Stomach (tissue), 7 donors: ENCODE measurements around a stretch of chr5.

- PRO-cap = no peak
- RAMPAGE, long total RNA, 5 experiments = no peak in any of the 5 experiments
- RRBS = 80% methylated on average over 2 of the region's 16 CpGs
Measured at GRCh38 chr5:157271511-157272407, 5.8 kb downstream of the CYFIP2 start.

DNA sequence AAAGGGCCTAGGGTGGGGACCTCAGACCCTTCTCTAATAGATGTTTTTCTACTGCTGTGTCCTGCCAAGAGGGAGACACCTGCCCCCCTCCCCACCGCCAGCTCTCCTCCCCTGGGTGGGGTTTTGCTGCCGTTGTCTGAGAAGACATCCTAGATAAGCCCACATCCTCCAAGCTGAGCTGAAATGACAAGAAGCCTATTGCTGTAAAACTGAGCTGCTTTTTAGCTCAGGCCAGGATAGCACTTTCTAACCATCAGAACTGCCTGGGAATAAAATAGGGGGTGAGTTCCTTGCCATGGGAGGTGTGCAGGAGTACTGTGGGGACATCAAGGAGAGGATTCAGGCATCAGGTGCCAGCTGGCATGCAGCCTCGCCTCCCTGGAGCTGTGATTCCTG, 37.8 kb downstream of the CYFIP2 start:
- PRO-cap = no peak
- RAMPAGE, long total RNA, 5 experiments = no peak in any of the 5 experiments
- RRBS = no CpG with 5 or more reads among the region's 3 CpGs

DNA sequence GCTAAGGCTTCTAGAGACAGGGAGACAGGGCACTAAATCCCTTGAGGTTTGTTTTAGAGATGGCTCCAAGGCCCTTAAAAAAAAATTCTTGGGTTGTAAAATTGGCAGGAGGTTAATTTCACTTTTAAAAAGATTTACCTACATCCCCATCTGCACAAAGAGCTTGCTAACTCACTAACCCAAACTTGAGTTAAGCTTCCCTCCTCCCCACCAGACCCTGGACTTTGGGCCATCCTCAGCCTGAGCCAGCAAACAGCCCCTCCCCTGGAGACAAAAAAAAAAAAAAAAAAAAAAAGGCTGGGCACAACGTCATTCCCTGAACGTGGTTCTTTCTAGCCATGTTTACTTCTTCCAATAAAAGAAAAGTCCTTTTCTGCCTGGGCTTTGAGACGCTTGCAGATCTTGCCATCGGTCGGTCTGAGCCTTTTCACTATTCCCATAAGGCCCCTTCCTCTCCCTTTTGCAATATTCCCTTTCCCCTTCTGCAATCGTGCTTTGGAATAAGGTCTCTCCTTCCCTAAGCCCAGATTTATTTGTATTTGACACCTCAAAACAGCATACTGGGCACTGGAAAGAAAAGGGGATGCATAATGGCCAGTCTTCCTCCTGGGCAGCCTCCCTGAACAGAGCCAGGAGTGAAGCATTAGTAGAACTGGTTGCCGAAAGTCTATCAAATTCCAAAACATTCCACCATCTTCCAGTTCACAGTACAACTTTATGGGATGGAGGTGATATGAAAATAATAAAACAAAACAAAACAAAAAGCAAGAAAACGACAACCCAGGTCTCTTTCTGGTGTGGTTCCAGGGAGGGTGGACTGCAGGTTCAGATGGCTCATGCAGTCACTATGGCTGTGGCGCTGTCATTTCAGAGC, 18.2 kb downstream of the NIPAL4 start:
- PRO-cap = no peak
- RAMPAGE, long total RNA, 5 experiments = no peak in any of the 5 experiments
- RRBS = no CpG with 5 or more reads among the region's 9 CpGs

DNA sequence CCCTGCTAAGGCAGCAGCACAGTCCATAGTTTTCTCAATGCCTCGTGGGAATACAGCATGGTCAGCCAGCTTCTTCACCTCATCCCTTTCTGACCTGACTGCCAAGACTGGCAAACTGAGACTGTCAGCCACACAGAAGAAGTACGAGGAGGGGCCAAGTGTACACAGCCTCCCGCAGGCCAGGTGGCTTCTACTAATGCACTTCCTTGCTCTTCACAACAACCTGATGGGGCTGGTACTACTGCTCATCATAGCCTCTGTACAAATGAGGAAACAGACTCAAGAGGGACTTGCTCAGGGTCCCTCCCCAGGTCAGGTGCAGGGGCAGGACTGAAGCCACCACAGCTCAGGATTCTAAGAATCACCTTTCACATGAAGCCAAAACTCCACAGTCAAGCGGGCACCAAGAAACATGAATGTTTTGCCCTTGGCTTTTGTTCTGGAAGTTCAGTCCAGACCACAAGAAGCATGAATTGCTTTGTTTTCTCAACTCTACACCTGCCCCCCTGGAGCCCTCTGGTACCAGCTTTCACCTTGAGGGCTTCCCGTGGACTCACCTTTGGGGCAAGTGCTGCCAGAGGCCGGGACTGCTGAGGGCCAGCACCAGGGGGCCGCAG, 21.3 kb downstream of the NIPAL4 start:
- PRO-cap = no peak
- RAMPAGE, long total RNA, 5 experiments = start-site peak on the minus strand in 1 of 5 experiments, centred at position 345 of the sequence, 5 reads per replicate
- RRBS = 84% methylated on average over 2 of the region's 7 CpGs

DNA sequence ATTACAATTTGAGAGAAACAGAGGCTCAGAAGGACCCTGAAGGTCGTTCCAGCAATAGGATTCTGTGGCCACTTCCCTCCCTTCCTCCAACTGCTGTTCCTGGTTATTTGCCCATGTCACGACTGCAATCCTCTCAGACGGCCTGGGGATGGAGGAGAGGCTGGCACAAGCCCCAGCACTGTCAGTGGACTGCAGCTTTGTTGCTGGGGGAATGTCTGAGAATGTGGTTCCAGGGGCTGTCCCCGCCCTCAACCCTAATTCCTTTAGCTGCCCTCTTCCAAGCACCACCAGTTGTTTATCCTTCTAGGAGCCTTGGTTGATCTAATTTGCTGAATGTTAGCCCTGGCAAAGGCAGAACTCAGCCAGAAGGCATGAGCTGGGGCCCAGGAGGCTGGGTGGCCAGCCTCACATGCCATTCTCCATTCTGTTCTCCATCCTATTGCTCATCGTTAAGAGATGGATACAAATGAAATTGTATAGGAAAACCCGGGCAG, 51.6 kb downstream of the ADAM19 start:
- PRO-cap = no peak
- RAMPAGE, long total RNA, 5 experiments = no peak in any of the 5 experiments
- RRBS = no CpG with 5 or more reads among the region's 6 CpGs

- PRO-cap = unidirectional peak, minus-strand start at chr5:157574613
- RAMPAGE, long total RNA, 5 experiments = start-site peak on the plus strand in 1 of 5 experiments, at chr5:157574729-157574822 at its widest, 19 to 28 reads per replicate
- RRBS = 36% methylated on average over 10 of the region's 36 CpGs
Measured at GRCh38 chr5:157574318-157574957, 1.1 kb downstream of the ADAM19 start.

DNA sequence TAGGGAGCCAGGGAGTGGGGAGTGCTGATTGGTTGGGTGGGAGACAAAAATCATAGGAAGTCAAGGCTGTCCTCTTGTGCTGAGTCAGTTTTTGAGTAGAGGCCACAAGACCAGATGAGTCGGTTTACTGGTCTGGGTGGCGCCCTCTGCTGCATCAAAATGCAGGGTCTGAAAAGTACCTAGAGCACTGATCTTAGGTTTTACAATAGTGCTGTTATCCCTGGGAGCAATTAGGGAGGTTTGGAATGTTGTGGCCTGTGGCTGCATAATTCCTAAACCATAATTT, 59.0 kb upstream of the CLINT1 start:
- PRO-cap = no peak
- RAMPAGE, long total RNA, 5 experiments = no peak in any of the 5 experiments
- RRBS = no CpG with 5 or more reads among the region's 2 CpGs

DNA sequence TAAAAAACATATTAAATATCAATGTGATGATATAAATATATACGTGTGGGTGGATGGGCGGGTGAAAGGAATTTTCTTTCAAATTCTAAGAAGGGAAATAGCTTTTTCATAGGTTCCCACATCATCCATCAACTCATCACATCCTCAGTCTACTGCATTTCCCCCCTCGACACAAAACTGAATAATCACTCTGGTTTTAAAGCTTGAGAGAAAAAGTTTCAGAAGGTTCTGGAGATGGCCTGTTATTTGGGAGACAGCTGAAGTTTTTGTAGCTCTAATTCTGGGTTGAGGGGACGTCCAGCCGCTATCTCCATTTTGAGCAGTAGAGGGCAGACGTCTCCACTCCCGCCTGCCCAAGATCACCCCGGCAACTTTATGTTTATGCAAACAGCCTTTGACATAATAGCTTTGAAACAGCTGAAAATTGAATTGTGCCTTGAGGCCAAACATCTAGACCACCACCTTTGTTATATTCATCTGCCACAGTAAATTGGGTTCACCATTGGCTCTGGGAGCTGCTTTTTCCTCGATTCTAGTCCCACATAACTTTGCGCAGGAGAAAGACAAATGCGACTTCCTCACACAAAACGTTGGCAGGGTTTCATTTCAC, 216.3 kb upstream of the CLINT1 start:
- PRO-cap = no peak
- RAMPAGE, long total RNA, 5 experiments = no peak in any of the 5 experiments
- RRBS = no CpG with 5 or more reads among the region's 12 CpGs

DNA sequence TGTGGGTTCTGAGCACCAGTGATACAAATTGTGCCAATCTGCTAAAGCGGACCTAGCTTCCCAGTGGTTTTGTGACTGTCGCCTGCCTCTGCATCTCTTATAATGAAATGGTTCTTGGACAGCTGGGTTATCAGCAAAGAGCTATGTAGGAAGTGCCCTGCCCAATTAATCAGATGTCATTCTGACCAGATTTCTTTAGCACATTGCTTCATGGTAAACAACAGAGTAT, 448.9 kb upstream of the CLINT1 start:
- PRO-cap = no peak
- RAMPAGE, long total RNA, 5 experiments = no peak in any of the 5 experiments
- RRBS = no CpG with 5 or more reads among the region's 2 CpGs

GRCh38 chr5:158698700-158699195, 401.0 kb downstream of the EBF1 start:
- PRO-cap = no peak
- RAMPAGE, long total RNA, 5 experiments = start-site peak on the minus strand in 2 of 5 experiments, at chr5:158698633-158699114 at its widest, 11 to 12 reads per replicate
- RRBS = no CpG with 5 or more reads among the region's 4 CpGs

- PRO-cap = no peak
- RAMPAGE, long total RNA, 5 experiments = no peak in any of the 5 experiments
- RRBS = no CpG with 5 or more reads among the region's 2 CpGs
Measured at GRCh38 chr5:158720802-158721297, 378.9 kb downstream of the EBF1 start.

- PRO-cap = no peak
- RAMPAGE, long total RNA, 5 experiments = no peak in any of the 5 experiments
- RRBS = no CpG with 5 or more reads among the region's 8 CpGs
Measured at GRCh38 chr5:158727195-158727688, 372.5 kb downstream of the EBF1 start.

GRCh38 chr5:159018582-159019270, 81.0 kb downstream of the EBF1 start:
- PRO-cap = no peak
- RAMPAGE, long total RNA, 5 experiments = start-site peak on the minus strand in 1 of 5 experiments, at chr5:159019021-159019057 at its widest, 8 reads per replicate
- RRBS = no CpG with 5 or more reads among the region's 7 CpGs

GRCh38 chr5:159061095-159062107, 38.3 kb downstream of the EBF1 start:
- PRO-cap = no peak
- RAMPAGE, long total RNA, 5 experiments = start-site peak on the minus strand in 1 of 5 experiments, at chr5:159060868-159061960 at its widest, 5 to 6 reads per replicate
- RRBS = no CpG with 5 or more reads among the region's 19 CpGs

DNA sequence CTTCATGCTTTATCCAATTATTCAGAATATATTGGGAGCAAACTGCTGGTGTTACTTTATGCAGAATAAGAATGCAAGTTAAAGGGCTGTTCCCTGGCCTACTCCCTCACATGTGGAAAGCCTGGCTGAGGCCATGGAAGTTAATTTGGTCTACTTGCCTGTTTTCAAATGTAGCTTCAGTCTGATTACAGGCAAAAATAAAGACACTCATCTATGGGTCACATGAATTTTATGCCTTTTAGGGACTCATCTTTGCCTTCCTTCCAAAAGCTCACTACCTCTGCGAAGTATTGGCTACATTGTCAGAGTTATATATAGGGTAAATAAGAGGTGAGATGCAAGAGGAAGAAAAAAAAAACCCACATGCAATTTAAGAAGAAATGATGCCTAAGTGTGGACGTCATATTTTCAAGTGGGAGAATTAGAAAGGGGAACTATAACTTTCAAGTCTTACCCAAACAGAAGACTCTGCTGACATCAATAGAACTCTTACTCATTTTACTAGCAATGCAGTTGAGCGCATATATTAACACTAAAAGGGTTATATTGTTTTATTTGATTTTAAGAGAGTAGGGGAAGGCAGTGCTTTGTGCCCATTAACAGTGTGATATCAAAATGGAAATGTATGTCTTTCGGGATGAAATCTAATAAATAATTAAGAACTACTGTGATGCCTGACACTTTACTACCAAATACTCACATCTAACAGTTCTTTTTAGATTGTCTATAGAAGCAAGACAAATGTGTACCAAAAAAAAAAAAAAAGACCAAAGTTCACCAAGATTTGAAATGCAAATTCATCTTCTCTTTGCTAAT, 15.7 kb downstream of the EBF1 start:
- PRO-cap = no peak
- RAMPAGE, long total RNA, 5 experiments = no peak in any of the 5 experiments
- RRBS = no CpG with 5 or more reads among the region's 4 CpGs

DNA sequence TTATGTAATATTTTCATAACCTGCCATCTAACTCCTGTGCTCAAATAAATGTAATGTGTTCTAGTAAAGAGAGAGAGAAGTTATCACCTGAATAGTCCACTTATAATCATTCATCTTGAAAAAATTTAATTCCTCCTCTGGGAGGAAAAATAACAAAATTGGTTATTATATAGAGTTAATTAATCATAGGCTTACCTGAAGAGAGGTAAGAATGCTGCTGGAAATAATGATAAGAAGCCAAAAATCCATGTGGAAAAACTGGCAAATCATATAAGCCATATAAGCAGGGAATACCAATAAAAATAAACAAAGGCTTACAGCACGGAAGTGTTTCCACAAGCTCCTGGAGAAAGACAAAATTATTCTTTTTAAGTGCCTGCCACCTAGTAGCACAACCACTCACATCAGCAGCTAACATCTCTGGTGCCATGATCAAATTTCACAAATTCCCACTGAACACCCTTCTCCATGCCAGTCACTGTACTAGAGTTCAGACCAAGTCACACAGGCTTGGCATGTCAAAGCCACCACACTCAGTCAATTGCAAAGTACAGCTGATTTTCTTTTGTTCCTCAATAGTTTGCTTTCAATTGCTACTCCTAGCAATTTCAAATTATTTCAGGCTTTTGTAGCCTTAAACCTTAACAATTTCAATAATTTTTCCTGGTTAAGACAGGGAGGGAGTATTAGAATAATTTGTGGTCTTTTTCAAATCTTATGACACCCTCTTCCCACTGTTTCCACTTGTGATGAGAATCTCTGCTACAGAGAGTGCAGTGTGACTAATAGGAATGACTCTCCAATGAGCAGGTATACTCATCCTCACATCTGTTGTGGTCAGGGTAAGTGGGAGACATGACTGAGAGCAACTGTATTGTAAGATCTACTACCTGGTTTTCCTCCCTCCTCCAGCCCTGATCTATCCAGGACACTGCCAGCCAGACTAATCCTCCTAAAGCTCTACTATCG, 46.3 kb downstream of the RNF145 start:
- PRO-cap = no peak
- RAMPAGE, long total RNA, 5 experiments = no peak in any of the 5 experiments
- RRBS = no CpG with 5 or more reads among the region's 2 CpGs

DNA sequence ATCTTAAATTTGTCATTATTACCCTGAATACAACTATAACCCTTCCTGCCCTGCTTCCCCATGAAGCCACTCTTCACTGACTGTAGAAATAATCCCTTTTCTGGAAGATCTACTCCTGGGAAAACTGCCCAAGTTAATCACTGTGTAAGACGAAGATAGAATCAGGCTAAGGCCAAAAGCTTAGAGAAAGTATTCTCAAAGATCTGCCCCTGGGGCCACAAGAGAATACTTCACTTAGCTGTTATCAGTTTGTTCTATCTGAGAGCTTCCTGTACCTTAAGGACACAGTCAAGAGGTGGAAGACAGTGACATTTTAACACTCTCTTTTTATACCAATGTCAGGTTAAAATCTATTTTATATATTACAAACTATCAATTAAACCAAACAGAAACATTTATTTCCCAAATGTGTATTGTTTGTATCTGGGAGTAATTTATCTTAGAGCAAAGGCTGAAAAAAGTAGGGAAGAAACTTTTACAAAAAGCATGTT, 33.8 kb downstream of the RNF145 start:
- PRO-cap = no peak
- RAMPAGE, long total RNA, 5 experiments = start-site peak on the minus strand in 1 of 5 experiments, centred at position 289 of the sequence, 5 reads per replicate
- RRBS = no CpG with 5 or more reads among the region's 1 CpG

- PRO-cap = no peak
- RAMPAGE, long total RNA, 5 experiments = no peak in any of the 5 experiments
- RRBS = 6% methylated on average over 14 of the region's 26 CpGs
Measured at GRCh38 chr5:159310515-159310946, 19.8 kb downstream of the IL12B start.

DNA sequence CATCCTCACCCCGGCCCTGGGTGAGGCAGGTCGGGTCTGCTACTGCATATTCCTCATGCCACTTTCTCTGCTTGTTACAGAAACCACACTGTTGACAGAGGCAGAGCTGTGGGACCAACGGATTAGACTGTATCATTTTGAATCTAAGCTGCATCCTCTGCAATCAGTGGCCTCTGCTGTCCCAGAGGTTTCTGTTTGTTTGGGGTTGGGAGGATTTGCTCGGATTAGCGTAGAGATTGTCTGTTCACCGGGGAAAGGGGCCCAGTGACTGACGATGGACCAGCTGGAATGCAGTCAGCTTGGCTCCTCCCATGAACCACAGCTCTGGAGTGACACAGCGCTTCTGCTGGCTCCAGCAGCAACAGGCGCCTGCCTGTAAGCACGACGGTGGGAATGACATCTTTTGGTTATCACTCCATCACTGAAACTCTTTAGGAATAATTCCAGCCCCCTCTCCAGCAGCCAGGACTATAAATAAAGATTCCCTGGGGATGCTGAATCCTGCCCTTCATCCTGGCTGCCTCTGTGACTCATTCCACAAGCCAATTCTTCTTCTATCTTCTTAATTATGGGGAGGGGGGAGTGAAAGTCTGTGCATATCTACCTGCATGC, 37.2 kb upstream of the ADRA1B start:
- PRO-cap = no peak
- RAMPAGE, long total RNA, 5 experiments = no peak in any of the 5 experiments
- RRBS = no CpG with 5 or more reads among the region's 11 CpGs

GRCh38 chr5:160193192-160193682, 36.1 kb upstream of the FABP6 start:
- PRO-cap = no peak
- RAMPAGE, long total RNA, 5 experiments = no peak in any of the 5 experiments
- RRBS = no CpG with 5 or more reads among the region's 17 CpGs